Left cardiac atrium (tissue), 1 donor: ENCODE measurements around the genes ANKRD53, NAGK and CYP26B1.

- PRO-cap: no peak
These were observed 1.9 kb downstream of the AAK1 start for GRCh38 chr2:69641561-69642031.

- PRO-cap: no peak
These were observed 700 bp downstream of the AAK1 start for GRCh38 chr2:69642604-69643473.

DNA sequence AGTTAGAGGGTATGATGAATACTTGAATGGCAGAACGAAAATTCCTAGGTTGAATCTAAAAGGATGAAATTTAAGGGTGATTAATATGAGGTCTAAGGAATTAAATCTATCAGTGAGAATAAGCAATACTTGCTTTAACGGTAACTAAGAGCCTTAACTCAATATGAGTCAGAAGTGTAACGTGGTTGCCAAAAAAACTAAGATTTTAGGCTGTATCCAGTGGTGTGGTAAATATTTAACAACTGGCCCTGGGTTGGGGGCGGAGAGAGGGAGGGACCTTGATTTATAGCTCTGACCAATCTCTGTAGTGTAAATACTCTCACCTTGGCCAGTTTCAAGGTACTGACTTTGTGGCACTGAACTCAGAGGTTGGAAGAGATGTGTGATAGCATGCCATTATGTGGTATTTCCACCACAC lies 42.1 kb upstream of the AAK1 start:
- PRO-cap: no peak

DNA sequence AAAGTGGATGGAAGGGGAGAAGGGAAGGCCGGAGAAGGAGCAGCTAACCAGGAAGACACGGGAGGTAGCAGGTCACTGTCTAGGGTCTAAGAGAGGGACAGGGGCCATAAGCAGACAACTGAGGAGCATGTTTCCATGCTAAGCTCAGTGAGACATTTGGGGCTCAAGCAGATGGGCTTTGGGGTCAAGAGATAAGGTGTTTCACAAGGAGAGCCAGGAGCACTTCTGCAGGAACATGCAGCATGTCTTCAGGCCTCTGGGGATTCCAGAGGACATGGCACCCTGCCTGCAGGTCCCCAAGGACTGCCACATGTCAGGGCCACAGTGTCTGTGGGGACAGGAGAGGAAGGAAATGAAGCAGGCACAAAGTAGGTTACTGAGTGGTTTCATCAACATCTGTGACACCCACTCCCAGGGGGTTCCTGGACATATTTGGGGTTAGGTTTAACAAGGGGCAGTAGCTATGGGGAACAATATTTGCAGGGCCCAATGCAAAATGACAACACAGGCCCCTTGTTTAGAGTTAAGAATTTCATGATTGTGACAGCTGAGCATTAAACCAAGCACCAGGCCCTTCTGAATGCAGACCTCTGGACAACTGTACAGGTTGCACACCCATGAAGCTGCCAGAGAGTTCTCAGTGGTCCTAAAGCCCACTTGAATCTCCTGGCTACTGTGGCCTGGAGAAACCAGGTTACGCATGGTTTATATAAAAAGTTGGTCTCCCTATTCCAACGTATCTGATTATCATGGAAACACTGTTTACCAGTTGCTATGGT lies 48.4 kb upstream of the ANXA4 start:
- PRO-cap: no peak

DNA sequence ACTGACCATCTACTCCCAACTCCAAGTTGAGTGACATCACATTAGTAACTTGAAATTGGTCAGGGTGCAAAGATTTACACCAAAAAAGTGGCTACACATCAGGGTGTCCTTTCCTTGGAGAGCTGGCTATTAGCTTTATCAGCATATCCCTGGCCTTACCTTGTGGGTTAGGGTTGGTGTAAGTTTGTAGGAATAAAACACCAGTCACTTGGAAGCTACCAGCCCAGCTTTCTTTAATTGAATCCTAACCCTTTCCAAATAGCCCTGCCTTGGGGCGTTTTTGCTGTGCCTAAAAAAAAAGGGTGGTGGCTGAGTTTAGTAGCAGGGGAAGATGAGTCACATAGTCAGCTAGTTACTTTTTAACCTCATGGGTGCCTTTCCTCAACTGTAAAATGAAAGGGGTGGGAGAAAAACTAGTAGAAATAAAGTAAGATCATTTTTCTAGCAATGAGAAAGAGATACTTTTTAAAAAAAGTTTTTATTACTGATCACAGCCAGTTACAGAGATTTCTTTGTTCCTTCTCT lies 14.1 kb downstream of the ANXA4 start:
- PRO-cap: no peak

GRCh38 chr2:69977214-69977710 lies 15.8 kb upstream of the ASPRV1 start:
- PRO-cap: no peak

- PRO-cap: no peak
These were observed 21.9 kb upstream of the ASPRV1 start for GRCh38 chr2:69983383-69983704.

- PRO-cap: no peak
These were observed 31.5 kb downstream of the PCBP1 start for GRCh38 chr2:70118682-70119280.

- PRO-cap: bidirectional peak, plus-strand start at chr2:70142945, minus-strand start at chr2:70142670
These were observed 48.0 kb downstream of the C2orf42 start for GRCh38 chr2:70142858-70143170.

GRCh38 chr2:70149042-70149482 lies 41.8 kb downstream of the C2orf42 start:
- PRO-cap: no peak

- PRO-cap: bidirectional peak, plus-strand start at chr2:70978936, minus-strand start at chr2:70978876; bidirectional peak, plus-strand start at chr2:70979219, minus-strand start at chr2:70979071
These were observed at the start of gene ANKRD53 for GRCh38 chr2:70978207-70979360. Gene ANKRD53, plus strand, starts transcription at chr2:70978630.

DNA sequence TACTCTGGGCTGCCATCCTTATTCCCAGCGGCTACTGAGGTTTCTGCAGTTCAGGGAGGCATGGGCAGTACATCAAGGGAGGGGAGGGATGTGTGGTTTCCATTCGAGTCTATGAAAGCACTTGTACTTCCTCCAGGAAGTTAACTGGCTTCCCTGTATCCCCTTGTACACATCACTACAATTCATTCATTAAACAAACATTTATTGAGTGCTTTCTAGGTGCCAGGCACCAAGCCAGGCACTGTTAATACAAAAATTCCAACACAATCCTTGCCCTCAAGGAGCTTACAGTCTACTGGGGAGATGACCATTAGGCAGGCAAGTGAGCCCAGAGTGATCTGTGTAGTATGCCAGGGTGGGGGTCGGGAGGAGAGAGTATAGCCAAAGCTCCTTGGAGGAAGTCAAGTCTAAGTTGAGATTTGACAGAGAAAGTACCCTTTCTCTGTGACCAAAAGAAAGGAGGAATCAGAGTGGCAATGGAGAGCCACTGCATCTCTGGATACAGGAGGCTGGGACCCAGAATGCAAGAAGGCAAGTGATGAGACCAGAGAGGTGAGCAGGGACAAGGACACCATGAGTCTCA lies 7.4 kb downstream of the ANKRD53 start:
- PRO-cap: no peak

- PRO-cap: no peak
These were observed 22.2 kb upstream of the NAGK start for GRCh38 chr2:71046219-71046657.

- PRO-cap: no peak
These were observed 723 bp upstream of the NAGK start for GRCh38 chr2:71067785-71068065.

DNA sequence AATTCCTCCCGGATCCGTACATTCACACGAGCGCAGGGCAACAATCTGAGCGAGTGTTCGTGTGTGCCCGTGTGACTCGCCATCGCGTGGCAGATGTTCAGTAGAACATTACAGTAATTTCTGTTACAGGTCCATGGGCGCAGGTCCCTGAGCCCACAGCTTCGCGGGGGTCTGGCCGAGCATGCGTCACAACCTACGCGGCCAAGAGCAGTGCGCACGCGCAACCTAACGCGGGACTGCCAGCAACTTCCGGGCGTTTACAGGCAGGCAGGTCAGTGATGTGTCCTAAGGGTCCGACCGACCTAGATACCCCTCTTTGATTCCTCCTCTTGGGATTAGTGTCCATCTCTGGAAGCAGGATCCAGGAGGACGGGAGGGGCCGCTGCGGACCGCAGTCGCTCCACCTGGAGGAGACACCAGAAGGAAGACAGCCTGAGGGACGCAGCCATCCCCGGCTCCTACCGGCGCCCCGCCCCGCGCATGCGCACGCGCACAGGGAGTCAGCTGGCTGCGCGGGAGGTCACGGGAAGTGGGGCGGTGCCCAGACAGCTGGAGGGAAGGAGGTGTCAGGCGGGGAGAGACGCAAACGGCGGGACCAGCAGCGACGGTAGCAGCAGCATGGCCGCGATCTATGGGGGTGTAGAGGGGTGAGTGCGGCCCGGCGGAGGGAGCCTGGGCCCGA lies at the start of gene NAGK:
Gene NAGK, plus strand, starts transcription at position 583 of the 682 bp plus-strand sequence.
- PRO-cap: bidirectional peak, plus-strand start at position 245 of the sequence, minus-strand start at position 173 of the sequence; bidirectional peak, plus-strand start at position 585 of the sequence, minus-strand start at position 473 of the sequence

- PRO-cap: no peak
These were observed 39.7 kb upstream of the DYSF start for GRCh38 chr2:71426367-71427688.

DNA sequence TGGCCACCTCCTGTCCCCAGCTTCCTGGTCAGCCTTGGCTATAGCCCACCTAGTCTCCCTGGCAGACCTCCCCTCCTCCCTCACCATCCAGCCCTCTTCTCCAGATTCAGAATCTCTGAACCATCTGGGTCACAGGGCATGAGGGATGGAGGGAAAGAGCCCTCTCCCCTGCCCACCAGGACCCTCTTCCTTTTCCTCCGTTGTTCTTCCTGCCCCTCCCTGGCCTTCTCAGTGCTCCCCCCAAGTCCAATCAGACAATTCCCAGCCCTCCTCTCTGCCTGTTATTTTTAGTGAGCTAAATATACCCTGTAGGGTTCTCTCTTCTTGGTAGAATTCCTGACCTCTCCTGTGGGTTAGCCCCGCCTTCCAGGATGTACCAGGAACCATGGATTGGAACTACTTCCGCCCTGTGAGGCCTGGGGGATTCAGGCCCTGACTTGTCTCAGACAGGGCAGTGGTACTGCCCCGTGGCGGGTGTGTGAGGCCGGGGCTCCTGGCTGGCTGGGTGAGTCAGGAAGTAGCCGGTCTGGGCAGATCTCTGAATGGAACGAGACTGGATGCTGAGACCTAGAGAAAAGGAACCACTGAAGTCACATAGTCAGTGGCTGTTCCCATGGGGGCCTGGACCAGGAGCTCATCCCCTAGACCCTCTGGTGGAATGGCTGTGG lies 37.2 kb downstream of the DYSF start:
- PRO-cap: unidirectional peak, plus-strand start at position 457 of the sequence

DNA sequence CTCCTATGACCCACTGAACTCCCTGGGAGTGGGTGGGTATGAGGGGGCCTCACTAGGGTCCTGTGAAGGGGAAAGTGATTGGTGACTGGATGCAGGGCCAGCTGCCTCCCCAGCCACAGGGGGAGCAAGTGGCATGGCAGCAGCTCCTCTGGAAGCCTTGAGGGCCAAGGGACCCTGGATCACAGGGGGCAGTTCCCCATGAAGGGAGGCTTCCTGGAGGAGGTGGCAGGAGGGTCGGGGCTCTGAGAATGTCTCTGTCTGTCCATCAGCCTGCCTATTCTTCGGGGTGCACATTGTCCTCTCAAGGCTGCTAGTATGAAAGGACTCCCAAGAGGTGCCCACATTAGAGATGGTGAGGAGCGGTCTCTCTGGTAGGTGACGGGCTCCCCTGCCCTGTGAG lies 235.9 kb downstream of the DYSF start:
- PRO-cap: no peak

DNA sequence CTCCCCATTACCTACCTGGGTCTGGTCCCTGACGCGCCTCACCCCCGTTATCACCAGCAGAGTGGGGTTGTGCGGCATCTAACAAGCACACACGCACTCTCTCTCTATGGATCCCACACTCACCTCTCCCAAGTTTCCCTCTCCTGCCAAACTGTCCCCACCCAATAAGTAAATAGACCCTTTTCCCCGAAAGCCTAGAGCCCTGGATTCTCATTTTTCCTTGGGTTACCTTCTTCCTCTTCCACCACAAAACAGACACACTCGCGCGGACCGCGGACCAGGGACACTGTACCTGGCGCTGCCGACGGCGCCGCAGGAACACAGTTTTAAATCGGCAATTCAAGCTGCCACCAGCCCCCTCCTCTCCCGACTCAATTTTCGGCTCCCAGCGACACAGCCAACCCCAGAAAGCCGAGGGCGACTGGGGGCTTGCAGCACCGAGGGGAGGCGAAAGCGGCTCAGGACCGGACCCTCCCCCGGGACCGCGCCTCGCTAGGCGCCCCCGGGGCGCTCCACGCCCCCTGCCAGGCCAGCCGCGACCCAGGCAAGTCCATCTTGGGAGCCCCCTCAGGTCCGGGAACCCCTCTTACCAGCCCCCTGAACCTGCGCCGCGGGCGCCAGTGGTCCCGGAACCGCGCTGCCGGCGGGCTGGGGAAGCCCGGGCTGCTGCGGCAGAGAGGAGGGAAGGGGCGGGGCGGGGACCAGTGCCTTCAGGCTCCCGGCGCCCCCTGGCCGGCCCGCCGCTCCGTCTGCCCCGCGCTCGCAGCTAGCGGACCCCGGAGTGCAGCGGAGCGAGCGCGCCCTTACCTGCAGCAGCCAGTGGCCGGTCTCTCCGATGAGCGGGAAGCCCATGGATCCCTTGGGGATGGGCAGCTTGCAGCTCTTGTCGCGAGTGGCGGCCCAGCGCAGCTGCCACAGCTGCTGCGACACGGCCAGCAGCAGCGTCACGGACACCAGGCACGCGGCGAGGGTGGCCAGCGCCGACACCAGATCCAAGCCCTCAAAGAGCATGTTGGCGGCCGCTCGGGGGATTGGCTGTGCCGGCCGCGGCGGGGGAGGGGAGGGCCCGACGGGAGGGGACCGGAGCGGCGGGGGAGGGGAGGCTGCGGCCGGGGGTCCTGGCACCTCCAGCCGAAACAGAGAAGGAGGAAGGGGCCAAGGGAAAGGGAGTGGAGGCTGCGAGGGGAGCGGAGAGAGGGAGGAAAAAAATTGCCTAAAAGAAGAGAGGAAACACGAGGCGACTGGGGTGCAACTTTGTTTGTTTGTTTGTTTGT lies at the start of gene CYP26B1:
Gene CYP26B1, minus strand, starts transcription at position 1,039 of the 1,274 bp plus-strand sequence.
- PRO-cap: no peak

- PRO-cap: no peak
These were observed 329.5 kb upstream of the CYP26B1 start for GRCh38 chr2:72476703-72478009.